M059J (cell line): ENCODE measurements around a stretch of chr1.

DNA sequence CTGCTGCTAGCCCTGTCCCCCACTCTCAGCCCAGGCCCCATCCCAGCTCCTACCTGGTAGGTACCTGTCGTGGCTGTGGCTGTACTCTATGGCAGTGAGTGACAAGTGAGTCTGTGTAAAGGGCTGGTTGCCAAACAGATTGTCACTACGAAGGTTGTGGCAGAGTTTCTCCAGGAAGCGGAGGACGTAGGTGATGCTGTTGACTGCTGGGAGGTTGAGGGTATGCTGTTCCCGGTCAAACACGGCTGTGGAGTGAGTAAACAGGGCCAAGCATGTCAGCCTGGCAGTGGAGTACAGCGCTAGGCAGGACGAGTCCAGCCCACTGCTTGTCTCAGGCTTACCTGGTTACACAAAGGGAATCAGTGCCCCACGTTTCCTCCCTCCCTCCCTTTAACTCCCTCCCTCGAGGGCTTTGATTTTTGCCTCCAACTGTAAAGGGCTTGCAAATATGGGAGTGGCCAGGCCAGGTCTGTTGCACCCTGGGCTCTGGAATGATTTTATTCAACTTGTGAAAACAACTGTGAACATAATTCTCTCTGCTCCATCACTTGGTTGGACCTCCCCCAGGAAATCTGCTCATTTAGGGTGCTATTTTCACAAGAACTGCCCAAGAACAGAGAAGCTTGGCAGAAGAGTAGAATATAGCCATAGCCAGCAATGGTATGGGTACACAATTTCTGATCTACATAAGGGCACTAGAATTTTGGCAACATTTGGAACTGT is 25.0 kb upstream of the SLFNL1 start:
- RAMPAGE, long total RNA = no peak

GRCh38 chr1:41109136-41110353 is 88.0 kb upstream of the SLFNL1 start:
- RAMPAGE, long total RNA = no peak

DNA sequence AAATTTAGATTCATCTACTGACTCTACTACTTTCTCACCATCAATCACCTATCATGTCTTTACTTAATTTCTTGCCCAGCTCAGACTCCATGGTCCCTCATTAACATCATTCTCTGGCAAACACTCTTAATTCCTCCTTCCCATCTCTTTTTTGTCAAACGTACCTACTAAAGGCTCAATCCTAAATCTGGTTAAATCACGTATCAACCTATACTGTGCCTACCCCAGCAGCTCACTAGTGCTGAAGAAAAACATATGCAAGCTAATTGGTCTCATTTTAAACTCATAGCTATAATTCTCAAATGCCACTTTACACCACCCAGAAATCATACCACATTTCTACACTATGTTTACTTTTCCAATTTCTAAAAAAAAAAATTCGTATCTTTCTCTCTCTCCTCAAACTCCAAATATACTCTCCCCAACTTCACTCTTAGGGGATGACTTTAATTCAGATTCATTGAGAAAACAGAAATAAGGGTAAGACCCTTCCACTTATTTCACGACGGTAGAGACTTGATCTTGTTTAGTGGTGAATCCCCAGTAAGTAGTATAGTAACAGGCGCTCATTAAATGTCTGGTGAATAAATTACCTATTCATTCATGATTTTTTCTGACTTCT is 78.0 kb downstream of the SCMH1 start:
- RAMPAGE, long total RNA = no peak

DNA sequence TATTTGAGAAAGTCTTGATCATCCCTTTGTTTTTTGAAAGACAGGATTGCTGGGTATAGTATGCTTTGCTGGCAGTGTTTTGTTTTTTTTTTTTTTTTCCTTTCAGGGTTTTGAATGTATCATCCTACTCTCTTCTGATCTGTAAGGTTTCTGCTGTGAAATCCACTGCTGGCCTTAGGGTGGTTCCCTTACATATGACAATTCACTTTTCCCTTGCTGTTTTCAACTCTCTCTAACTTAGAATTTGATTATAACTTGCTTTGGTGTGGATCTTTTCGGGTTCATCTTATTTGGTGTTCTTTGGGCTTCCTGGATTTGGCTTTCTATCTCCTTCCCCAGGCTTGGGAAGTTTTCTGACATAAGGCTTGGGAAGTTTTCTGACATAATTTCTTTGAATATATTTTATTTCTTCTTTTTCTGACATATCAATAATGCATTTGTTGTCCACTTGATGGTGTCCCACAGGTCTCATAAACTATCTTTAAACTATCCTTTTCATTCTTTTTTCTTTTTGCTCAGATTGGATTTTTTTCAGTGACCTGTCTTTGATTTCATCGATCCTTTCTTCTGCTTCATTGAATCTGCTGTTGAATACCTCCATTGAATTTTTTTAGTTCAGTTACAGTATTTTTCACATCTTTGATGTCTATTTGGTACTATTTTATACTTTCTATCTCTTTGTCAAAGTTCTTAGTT is 74.1 kb downstream of the SCMH1 start:
- RAMPAGE, long total RNA = no peak

- RAMPAGE, long total RNA = no peak
Measured at GRCh38 chr1:41168527-41169319, 73.4 kb downstream of the SCMH1 start.

GRCh38 chr1:41362129-41362419 is 120.0 kb upstream of the SCMH1 start:
- RAMPAGE, long total RNA = no peak

DNA sequence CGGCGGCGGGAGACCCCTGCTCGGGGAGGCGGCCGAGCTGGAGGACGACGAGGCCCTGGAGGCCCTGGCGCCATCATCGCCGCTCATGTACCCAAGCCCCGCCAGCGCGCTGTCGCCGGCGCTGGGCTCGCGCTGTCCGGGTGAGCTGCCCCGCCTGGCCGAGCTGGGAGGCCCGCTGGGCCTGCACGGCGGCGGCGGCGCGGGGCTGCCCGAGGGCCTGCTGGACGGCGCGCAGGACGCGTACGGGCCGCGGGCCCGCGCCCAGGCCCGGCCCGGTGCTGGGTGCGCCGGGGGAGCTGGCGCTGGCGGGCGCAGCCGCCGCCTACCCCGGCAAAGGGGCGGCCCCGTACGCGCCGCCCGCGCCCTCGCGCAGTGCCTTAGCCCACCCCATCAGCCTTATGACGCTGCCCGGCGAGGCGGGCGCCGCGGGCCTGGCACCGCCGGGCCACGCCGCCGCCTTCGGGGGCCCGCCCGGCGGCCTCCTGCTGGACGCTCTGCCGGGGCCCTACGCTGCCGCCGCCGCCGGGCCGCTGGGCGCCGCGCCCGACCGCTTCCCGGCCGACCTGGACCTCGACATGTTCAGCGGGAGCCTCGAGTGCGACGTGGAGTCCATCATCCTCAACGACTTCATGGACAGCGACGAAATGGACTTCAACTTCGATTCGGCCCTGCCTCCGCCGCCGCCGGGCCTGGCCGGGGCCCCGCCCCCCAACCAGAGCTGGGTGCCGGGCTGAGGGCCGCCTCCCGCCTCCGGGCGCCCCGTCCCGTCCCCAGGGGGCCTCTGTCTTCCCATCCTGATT is 102.3 kb downstream of the EDN2 start:
- RAMPAGE, long total RNA = no peak

GRCh38 chr1:41449698-41450150 is 34.8 kb downstream of the EDN2 start:
- RAMPAGE, long total RNA = no peak

DNA sequence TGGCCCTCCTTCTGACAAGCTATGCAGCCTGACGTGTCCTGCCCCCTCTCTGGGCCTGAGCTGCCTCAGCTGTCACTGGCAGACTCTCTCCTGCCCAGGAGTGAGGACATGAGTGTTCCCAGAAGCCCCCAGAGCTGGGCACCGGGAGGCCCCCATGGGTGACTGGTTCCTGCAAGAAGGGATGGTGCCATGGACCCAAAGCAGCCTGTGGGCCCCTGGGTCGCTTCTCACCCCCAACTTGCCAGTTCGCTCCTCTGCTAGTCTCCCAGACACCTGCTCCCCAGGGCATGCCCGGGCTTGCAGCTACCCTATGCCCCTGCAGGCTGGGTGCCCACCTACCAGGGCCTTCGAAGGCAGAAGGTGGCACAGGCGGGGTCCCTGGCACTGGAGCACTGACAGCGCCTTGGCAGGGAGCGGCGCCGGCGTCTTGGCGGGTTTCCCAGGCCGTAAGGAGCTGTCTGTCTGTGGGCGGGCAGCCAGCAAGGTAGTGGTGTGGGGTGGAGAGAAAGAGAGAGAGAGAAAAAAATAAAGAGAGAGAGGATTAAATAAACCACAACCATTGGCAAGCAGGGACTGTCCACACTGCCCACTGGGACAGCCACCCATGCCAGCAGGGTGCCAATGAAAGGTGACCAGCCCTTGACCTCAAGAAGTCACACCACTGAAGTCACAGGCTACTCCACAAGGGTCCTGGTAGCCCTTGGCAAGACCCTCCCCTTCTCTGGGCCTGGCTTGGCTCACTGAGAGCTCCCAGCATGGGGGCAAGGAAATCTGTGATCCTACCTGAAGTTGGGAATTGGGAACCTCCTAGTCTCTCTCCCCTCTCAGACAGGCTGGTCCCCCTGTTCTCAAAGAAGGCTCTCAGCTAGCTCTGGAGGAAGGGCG is 2.1 kb downstream of the EDN2 start:
- RAMPAGE, long total RNA = no peak

DNA sequence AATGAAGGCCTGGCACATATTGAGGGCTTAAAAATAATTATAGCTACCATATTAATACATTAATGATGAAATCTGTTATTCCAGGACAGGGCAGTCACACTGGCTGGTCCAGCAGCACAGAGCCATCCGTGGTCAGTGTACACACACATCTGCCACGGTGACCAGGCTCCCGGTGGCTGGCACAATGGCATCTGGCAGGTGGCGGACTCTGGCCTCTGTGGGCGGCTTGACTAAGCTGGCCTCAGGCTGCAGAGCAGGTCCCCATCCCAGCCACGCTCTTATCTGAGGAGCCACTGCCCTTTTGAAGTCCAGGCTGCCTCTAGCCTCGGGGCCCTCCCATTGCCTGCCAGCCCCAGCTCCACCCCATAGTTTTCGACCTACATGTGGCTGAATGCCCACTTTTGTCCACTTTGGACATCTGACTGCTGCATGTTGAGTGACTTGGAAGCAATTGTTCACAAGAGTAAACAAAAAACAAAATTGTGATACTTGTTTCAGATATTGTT is 29.9 kb upstream of the EDN2 start:
- RAMPAGE, long total RNA = no peak

DNA sequence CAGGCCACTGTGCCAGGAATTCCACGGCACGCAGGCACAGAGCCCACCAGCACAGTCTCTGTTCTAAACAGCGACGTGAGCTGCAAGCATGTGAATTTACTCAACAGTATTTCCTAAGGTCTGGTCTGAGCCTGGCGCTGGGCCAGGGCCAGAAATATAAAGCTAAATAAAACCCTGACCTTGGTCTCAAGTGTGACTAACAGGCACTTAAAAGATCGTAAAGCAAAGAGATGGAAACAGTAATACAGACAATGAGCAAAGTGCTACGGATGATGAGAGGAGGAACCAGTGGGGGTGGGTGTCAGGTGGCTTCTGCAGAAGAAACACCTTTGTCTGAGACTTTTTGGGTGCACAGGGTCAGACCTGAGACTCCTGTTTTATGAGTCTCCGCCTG is 53.3 kb upstream of the EDN2 start:
- RAMPAGE, long total RNA = no peak

GRCh38 chr1:41672094-41673052 is 187.9 kb upstream of the EDN2 start:
- RAMPAGE, long total RNA = no peak

GRCh38 chr1:41684065-41684349 is 199.5 kb upstream of the EDN2 start:
- RAMPAGE, long total RNA = no peak

DNA sequence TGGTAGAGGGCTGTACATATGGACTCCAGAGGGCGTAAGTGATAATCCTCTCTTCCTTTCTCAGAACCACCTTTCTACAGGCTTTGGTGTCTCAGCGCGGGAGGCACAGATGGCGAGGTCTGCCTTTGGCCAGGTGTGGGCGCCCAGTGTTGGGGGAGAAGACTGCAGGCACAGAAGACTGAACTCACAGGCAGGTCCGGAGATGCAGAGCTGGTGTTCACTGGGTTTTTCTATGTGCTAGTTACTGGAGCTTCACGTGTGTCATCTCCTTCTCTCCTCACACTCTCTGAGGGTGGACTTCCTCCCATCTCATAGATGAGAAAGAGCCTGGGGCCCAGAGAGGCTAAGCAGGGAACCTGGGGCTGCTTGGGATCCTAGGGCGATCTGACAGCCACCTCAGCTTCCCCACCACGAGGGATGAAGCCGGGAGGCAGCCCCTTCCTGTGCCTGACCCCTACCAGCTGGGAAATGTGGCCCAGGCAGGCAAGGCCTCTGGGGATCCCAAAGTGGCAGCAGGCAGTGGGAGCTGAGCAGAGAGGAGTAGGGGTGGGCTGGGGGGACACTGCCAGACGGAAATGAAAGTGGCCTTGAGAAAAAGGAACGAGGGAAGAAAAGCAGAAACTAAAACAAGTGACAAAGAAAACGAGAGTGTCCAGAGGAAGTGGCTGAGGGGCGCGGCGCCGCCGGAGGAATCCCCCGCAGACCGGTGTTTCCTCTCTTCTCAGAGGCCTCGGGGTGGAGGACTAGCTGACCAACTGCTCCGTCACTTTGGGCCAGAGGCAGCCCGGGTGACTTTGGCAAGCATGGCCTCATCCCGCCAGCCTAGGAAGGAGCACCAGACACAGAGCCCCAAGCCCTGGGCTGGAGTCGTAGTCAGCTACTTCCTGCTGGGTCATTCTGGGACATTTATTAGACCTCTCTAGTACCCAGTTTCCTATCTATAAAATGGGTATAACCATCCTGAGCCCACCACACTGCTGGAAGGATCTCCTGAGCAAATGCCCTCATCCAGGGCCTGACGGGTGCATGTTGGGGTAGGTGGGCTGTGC is 191.5 kb downstream of the HIVEP3 start:
- RAMPAGE, long total RNA = no peak

DNA sequence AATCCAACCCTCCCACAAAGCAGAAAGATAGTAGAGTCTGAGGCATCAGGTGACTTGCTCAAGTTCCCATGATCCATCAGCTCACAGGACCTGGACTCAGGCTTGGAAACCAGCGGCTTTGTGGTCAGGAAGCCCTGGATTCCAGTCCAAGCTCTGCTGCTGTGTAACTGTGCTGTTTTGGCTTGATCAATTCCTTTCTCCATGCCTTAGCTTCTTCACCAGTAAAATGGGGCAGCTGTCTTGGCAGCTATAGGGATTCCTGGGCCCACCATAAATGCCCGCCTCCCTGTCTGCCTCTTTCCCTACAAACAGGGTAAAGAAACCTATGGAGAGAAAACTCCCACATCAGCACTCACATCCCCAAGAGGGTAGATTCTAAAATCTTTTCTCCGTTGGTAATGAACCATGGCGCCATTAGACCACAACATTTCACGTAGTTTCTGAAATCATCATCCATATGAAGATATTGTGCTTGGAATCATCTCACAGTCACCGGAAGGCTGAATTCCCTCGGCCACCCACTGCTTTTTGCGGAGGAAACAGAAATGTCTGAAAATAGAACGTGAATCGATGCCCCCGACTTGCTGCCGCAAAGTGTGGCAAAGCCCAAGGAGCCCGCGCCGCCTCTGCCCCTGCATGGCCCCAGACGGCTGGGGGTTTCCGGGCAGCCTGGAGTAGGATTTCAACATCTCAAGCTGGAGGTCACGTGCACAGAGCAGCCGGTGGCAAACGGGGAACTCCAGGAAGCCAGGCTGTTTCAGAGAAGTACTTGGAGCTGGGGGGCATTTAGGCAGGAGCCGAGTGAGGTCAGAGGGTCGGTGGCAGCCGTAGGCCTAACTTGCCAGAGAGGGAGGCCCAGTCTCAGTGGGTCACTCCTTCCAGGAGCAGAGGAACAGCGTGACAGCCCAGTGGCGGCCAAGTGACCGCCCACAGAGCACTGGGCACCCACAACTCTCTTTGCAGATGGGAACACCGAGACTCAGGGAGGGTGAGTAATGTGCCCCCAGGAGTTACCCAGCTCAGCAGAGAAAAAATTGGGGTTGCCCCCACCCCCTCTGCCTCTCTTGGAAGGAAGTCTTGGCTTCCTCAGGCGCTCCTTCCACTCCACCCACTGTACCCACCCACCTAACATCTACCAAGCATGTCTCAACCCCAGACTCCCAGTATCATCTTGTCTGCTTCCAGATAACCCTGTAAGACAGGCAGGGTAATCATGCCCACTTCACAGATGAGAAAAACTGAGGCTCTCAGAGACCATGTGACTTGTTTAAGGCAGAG is 179.7 kb downstream of the HIVEP3 start:
- RAMPAGE, long total RNA = no peak

DNA sequence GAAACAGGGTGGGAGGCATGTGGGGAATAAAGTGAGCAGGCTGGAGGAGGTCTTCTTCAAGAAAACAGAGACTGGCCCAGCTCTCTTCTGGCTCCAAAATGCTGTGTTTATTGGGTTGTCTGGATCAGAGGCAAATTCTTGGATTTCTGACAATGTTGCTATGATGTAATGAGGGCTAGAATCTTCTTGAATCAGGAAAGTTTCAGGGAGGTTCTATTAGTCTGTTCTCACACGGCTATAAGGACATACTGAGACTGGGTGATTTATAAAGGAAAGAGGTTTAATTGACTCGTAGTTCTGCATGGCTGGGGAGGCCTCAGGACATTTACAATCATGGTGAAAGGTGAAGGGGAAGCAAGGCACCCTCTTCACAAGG is 65.7 kb downstream of the HIVEP3 start:
- RAMPAGE, long total RNA = no peak

DNA sequence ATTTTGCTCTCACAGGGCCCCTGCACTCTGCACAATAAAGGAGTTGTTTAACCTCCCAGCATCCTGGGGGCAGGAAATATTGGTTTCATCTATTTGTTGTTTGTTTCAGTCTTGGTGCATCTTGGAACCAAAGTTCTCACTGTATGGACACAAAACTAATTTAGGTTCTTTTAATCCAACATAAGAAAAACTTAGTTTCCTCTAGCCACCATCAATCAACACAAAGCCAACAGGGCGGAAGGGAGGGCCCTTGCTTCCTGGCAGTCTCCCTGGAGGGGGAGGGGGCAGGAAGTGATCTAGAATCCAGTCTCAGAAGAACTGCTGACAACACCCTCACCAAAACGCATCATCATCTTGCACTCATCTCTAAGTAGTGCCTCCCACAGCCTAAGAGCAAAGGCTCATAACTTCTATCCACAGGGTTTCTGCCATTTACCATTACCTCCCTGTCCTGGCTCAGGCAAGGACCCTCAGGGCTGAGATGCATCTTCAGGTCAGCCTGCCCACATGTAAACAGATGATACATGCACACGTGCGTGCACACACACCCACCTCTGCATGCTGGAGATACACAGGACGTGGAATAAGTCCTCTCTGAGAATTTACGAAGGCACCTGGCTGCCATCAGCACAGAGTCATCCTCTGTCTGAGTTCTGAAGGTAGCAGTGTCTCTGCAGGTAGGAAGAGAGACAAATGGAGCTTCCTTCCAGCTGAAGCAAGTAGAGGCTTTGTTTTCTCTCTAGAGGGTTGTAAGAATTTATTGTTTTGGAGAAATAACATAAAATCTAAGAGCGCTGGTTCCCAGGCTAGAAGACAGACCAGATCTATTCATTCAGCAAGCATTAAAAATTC is 20.4 kb downstream of the HIVEP3 start:
- RAMPAGE, long total RNA = no peak

- RAMPAGE, long total RNA = no peak
Measured at GRCh38 chr1:41901903-41902602, 16.7 kb downstream of the HIVEP3 start.

DNA sequence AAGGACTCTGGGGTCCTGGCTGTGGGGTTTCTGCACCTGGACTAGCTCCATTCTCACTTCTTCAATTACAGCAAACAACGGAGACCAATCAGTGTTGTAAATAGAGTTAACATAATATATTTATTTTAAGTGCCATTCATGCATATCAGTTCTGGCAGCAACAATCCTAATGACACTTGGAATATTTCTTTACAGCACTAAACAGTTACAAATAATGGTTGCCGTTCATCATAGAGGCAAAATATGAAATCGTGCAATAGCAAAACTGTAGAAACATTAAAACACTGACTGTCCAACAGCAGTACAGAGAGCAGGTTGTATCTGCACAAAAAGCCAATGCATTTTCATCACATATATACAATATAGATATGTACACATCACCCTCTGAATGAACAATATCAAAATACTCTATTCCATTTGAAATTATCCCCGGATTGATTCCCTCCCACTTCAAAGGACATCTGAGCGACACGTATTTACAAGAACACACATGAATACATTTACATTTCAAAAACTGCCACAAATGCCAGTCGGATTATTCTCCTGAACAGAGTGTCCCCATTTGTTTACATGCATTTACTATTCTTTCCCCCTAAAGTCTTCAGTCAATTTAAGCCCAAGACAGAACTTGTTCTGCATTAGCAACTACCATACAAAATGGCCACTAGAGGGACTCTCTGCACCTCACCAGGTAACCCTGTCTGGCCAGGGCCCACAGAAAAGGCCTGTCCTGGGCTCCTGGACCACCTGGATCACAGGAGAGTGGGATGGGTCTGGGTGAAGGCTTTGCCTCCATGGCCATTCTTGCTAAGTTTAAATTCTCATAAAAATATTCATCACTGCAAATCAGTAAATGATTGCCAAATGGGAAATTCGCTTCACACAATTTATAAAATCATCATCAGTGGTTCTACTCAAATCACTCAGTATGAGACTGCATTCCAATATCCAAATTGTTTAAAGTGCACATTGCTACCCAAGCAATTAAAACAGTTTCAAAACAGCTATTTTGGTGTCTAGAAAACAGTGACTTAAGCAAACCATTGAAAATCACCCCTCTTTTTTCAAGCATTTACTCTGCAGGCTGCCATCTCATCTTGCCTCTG is 12.3 kb upstream of the GUCA2A start:
- RAMPAGE, long total RNA = no peak

- RAMPAGE, long total RNA = no peak
Measured at GRCh38 chr1:42234158-42234747, 69.7 kb upstream of the GUCA2A start.